NCI-H460 (cell line): ENCODE measurements around a stretch of chr16.

RAMPAGE:
- cytosol, long total RNA, result no peak
- long total RNA, result no peak
- nucleus, long total RNA, result no peak
Measured at GRCh38 chr16:57084082-57084793, 8.1 kb upstream of the CPNE2 start.

GRCh38 chr16:57117141-57117713 lies 24.8 kb downstream of the CPNE2 start:
RAMPAGE:
- cytosol, long total RNA, result no peak
- long total RNA, result no peak
- nucleus, long total RNA, result no peak

RAMPAGE:
- cytosol, long total RNA, result no peak
- long total RNA, result no peak
- nucleus, long total RNA, result no peak
Measured at GRCh38 chr16:57125457-57126074, 33.2 kb downstream of the CPNE2 start.

DNA sequence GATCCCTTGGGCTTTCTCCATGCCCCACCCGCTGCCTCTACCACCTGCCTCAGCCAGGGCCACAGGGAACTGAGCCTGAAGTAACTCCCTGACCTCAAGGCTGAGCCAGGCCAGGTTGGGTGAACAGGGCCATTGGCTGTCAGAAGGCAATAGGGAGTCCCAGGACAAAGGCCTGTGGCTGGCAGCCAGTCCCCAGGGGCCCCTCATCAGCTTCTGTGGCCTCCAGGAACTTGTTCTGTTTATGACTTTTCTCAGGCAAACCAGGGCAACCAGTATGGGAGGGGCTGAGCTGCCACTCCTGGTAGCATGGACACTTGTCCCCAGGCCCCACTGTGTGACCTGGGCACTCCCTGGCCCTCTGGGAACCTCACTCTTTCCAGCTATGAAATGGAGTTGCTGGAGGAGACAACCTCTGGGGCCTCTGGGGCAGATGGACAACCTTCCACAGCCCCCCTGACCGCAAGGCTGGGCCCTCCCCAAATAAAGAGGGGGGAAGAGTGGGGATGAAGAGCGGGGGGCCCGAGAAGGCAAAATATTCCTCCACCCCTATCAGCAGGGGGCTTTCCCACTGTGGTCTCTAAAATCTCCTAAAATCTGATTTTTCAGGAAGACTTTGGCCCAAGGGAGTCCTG lies 40.2 kb downstream of the CPNE2 start:
RAMPAGE:
- cytosol, long total RNA, result no peak
- long total RNA, result no peak
- nucleus, long total RNA, result no peak

DNA sequence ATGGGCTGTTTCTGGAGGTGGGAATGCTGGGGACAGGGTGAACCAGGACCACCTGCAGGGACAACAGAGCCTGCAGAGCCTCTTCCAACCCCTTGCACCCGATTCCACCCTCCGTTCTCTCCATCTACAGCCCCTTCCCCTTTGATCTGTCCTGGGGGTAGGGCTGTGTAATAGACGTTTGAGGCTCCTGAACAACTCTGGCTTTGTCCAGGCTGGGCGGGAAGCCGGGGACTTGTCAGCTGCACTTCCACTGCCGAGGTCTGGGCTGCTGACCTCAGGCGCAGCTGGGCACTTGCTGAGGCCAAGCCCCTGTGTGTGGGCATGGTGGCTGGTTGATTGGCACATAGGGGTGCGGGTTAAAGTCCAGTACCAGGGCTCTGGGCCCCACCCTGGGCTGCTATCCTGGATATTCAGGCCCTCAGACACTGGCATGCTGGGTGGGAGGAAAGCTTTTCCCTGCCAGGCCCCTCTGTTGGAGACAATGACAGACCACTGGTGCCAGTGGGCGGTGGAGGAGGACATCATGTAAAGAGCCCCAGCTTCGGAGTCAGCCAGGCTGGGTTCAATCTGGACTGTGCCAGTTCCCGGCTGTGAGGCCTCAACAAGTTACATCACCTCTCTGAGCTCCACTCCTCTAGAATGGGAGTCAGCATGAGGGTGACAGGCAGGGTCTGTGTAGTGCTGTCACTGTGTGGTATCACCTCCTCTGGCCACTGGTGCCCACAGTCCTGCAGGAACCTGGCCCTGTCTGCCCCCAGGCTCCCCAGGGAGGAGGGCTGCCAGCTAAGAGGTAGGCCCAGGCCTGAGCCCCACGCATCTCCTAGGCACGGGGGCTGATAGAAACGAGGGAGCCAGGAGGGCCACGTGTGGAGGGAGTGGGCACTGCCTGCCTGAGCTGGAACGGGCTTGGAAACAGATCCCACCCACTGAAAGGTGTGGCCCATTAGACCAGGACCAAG lies 42.6 kb downstream of the PSME3IP1 start:
RAMPAGE:
- cytosol, long total RNA, result no peak
- long total RNA, result no peak
- nucleus, long total RNA, result no peak

DNA sequence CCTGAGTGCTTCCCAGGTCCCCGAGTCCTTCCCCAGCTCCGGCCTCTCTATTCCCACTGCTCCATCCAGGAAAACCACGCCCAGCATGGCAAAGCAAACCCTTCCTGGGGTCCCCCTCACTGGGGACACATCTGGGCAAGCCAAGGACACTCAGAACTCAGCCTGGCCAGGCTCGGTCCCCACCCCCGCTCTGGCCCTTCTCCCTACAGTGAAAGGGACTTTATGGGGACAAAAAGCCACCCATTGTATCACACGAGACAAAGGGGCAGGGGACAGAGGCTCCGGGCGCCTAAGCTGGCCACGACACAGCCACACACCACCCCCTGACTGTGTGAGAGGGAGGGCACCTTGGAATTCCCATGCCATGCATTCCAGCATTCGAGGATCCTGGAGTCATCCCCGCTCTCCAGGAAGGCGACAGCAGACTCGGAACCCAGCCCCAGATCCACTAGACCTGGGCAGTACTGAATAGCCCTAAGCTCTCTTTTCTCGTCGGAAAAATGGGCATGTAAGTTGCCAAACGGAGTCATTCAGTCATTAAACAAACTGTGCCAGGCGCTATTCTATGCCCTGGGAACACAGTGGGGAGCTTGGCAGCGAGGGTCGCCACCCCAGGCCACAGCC lies 14.0 kb downstream of the PLLP start:
RAMPAGE:
- cytosol, long total RNA, result no peak
- long total RNA, result no peak
- nucleus, long total RNA, result no peak

GRCh38 chr16:57300914-57301133 lies 16.4 kb upstream of the PLLP start:
RAMPAGE:
- cytosol, long total RNA, result no peak
- long total RNA, result no peak
- nucleus, long total RNA, result no peak

DNA sequence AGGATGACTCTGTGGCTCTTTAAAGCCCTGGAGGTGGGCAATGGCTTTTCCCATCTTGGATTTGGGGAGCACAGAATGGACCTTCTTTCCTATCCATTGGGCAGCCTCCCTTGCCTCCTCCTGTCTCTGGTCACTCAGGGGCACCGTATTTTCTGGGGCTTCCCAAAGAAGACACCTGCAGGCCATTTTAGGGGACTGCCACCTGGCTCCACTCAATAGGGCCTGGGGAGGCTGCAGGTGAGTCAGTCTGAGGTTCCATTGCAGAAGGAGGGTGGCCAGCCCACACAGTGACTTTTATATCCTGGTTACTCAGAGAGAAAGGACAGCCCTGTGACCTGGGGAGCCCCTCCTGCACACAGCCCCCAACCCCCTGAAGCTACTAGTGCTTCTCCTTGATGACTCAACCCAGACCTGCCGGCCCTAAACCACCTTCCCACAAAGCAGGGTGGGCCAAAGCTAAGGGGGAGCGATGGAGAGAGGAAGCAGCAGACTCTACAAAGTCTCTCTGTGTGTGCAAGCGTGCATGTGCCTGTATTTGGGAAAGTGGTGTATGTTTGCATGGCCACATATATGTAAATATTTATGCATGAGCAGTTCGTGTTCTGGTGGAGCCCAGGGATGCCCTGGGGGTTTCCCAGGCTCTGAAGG lies 4.9 kb downstream of the CX3CL1 start:
RAMPAGE:
- cytosol, long total RNA, result no peak
- long total RNA, result no peak
- nucleus, long total RNA, result no peak

DNA sequence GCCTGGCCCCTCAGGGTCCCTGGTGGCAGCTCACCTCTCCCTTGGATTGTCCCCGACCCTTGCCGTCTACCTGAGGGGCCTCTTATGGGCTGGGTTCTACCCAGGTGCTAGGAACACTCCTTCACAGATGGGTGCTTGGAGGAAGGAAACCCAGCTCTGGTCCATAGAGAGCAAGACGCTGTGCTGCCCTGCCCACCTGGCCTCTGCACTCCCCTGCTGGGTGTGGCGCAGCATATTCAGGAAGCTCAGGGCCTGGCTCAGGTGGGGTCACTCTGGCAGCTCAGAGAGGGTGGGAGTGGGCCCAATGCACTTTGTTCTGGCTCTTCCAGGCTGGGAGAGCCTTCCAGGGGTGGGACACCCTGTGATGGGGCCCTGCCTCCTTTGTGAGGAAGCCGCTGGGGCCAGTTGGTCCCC lies 12.2 kb downstream of the CX3CL1 start:
RAMPAGE:
- cytosol, long total RNA, result no peak
- long total RNA, result no peak
- nucleus, long total RNA, result no peak

DNA sequence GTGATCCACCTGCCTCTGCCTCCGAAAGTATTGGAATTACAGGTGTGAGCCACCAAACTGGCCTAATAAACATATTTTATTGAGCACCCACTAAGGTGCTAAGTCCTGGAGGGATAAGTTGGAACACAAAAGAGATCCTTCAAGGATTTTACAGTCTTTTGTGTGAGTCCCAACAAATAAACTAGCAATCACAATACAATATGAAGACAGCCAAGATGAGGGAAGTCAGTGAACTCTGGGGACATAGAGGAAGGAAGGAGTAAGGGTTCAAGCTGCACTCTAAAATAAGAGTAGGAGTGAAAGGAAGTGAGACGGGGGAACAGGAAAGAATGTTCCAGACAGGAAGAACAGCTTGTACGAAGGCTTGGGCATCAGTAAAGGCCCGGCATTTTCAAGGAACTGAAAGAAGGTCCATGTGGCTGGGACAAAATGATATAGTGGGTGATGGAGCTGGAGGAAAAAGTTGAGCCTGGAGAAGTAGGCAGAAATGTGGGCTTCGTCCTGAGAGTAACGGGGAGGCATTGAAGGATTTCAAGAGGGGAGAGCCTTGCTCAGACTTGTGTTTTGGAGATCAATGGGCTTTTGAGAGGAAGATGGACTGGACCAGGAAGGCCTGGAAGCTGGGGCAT lies 4.5 kb downstream of the CCL17 start:
RAMPAGE:
- cytosol, long total RNA, result no peak
- long total RNA, result no peak
- nucleus, long total RNA, result no peak

RAMPAGE:
- cytosol, long total RNA, result no peak
- long total RNA, result no peak
- nucleus, long total RNA, result no peak
Measured at GRCh38 chr16:57471282-57471551, 8.7 kb downstream of the POLR2C start.

GRCh38 chr16:57517986-57518920 lies 18.1 kb downstream of the CCDC102A start:
RAMPAGE:
- cytosol, long total RNA, result no peak
- long total RNA, result no peak
- nucleus, long total RNA, result no peak

RAMPAGE:
- cytosol, long total RNA, result no peak
- long total RNA, result no peak
- nucleus, long total RNA, result no peak
Measured at GRCh38 chr16:57669299-57669848, 1.3 kb downstream of the ADGRG3 start.

GRCh38 chr16:57682820-57683333 lies 11.7 kb upstream of the DRC7 start:
RAMPAGE:
- cytosol, long total RNA, result no peak
- long total RNA, result no peak
- nucleus, long total RNA, result no peak

RAMPAGE:
- cytosol, long total RNA, result no peak
- long total RNA, result no peak
- nucleus, long total RNA, result no peak
Measured at GRCh38 chr16:57684242-57685063, 10.2 kb upstream of the DRC7 start.

GRCh38 chr16:57736459-57737204 lies 1.1 kb downstream of the KATNB1 start:
RAMPAGE:
- cytosol, long total RNA, result no peak
- long total RNA, result start-site peak on the minus strand at chr16:57736640-57736662, 5 and 7 reads in 2 replicates
- nucleus, long total RNA, result no peak

RAMPAGE:
- cytosol, long total RNA, result no peak
- long total RNA, result no peak
- nucleus, long total RNA, result no peak
Measured at GRCh38 chr16:57774737-57775560, 27.3 kb downstream of the KIFC3 start.

DNA sequence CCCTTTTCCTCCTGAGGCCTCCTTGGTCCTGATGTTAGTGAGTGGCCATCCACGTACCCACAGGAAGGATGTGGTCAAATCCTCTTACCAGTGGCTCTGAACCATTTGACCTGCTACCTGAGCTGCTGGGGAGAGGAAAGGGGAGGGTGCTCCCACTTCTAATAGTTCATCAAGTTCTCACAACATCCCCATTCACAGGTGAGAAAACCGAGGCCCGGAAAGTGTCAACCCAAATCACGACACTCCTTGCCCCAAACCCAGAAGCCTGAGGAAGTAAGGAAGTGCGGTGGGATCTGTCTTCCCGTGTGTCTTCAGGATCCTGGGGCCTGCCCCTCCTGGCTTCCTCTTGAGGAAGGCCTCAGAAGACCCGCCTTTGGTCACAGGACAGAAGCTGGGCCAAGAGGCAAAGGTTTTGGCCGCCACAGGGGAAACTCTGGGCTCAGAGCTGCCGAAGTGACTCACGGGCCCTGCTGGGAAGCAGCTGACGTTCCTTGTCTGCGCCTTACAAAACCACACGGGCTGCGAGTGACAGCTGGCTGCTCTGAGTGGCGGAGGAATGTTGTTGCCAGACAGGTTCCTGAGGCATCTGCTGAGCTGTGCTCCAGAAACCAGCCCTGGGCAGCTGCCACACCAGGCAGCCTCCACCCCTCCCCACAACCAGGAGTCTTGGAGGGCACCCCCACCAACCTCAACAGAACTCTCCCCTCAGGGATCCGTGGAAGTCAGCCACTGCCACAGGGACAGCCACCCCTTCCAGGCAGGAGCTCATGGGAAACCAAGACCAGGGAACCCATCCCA lies 13.9 kb upstream of the KIFC3 start:
RAMPAGE:
- cytosol, long total RNA, result no peak
- long total RNA, result no peak
- nucleus, long total RNA, result no peak

GRCh38 chr16:57863309-57864053 lies 61.2 kb upstream of the KIFC3 start:
RAMPAGE:
- cytosol, long total RNA, result no peak
- long total RNA, result no peak
- nucleus, long total RNA, result no peak

RAMPAGE:
- cytosol, long total RNA, result no peak
- long total RNA, result no peak
- nucleus, long total RNA, result no peak
Measured at GRCh38 chr16:58114627-58115375, 14.4 kb downstream of the CFAP20 start.